Cardiac septum (tissue), 1 donor: ENCODE results near the gene SLCO3A1.

DNA sequence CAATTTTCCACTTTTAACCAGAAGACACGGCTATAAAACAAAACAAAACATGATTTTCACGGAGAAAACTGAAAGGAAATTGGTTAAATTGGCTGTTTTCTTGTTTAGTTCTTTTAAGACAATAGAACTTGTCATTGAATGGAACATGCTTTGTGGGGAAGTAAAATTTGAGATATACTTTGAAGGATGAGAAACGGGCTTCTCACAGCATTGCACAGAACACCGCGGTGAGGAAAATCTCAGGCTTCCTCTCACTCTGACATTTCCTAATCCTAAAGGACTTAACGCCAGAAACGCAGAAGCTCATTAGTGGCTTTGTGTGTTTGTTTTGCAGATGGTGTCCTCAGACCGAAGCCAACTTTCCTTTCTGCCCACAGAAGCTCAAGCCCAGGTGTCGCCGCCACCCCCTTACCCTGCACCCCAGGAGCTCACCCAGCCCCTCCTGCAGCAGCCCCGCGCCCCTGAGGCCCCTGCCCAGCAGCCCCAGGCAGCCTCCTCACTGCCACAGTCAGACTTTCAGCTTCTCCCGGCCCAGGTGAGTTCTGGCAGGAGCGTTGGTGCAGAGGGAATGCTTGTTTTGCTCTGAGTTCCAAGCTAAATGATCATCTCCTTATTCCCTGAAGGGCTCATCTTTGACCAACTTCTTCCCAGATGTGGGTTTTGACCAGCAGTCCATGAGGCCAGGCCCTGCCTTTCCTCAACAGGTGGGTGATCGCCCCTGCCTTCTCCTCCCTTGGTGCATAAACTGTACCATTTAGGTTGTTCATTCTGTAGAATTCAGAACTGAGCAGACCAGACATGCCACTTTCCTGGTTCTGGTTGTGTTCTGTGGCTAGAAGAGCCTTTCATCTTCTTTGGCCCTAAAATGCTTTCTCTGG, 78.8 kb upstream of the BLM start:
- PRO-cap = no peak

DNA sequence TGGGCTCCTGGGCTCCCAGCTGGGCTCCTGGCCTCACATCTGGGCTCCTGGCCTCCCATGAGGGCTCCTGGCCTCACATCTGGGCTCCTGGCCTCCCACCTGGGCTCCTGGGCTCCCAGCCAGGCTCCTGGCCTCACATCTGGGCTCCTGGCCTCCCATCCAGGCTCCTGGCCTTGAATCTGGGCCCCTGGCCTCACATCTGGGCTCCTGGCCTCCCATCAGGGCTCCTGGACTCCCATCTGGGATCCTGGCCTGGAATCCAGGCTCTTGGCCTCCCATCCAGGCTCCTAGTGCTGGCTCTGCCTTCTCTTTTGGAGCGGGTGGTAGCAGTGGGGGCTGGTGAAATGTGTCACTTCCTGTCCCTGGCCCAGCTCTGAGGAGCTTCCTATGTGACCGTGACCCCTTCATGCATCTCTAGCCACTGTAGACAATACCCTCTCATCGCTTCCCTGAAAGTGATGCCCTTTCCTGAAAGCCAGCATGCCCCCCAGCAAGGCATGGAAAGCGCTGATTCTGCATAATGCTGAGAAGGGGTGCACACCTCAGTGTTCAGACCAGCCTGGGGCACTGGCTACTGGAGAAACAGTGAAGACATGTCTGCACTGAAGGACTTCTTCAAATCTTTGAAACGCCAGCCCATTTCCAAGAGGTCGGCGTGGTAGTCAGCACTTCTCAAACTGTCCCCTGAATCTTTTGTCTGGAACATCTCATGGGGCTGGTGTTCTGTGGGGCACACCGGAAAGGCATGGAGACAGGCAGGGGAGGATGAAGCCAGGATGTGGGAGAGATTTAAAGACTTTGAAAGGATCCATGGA, 62.4 kb upstream of the BLM start:
- PRO-cap = no peak

DNA sequence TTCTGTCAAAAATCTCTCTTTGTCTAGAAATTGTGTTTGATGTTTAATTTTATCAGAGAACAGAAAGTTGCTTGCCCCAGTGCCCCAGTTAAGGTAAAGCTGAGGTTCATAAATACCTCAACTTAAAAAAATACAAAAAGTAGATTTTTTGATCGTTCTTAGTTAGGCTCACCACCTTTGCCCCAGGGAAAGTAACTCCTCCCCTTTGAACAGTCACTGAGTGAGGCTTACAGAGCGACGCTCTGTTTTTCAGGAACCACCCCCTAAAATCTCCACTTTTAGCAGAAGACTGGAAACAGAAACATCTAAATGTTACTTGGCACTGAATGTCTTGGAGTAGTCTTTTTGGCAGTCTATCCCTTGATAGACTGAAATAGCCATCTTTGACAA, 24.9 kb downstream of the BLM start:
- PRO-cap = no peak

DNA sequence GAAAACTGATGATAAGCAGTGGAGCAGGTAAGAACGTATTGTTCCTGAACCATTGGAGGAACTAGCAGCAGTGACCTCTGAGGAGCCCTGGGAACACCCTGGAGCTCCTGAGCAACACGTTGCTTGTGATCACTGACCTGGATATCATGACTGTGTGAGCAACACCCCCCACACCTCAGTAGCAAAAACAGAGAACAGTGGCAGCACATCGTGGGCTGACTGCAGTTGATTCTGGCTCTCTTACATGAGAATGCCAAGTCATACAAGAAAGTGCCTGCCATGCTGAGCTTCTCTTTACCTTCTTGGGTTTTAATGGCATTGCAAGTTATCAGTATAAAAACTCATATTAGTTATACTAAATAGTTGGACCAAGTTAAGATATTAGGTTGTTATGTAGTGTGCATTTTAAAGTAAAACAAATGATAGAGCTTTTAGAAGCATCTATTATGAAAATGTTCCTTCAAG, 73.0 kb downstream of the BLM start:
- PRO-cap = no peak

GRCh38 chr15:90859195-90859783, 9.1 kb upstream of the FURIN start:
- PRO-cap = no peak

DNA sequence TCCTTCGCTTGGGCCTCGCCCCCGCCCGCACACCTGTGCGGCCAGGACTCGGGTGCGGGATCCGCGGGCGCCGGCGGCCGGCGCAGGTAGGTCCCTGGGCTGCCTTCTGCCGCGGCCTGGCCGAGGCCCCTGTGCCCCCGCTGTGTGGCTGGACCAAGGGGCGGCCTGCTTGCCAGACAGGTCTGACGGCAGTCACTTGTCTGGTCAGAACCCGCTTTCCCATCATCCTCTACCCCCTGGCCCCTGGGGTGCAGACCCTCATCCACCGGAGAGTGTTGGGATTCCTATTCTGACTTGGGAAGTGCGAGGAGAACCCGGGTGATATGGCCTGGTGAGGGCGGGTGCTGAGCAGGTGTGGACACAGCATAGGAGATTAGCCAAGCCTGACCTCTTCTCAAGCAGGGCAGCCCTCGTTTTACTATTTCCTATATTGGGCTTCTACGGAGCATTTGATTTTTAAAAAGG, 3.8 kb downstream of the FURIN start:
- PRO-cap = bidirectional peak, plus-strand start outside the sequence, minus-strand start at position 296 of the sequence

- PRO-cap = no peak
These were observed 2.3 kb upstream of the FES start for GRCh38 chr15:90881978-90882476.

DNA sequence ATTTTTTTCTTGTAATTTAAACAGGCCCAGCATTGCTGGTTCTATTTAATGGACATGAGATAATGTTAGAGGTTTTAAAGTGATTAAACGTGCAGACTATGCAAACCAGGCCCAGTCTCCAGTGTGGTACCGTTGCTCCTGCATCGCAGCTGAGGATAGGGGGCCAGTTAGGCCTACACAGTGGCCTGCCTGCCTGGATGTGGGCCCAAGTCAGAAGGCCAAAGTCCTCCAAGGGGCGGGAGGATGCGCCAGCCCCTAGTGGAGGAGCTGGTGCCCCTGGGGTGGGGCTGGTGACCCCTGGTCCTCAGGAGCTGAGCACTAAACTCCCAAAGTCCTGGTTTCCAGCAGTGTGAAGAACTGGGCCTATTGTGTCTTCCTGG, 965 bp upstream of the FES start:
- PRO-cap = no peak

DNA sequence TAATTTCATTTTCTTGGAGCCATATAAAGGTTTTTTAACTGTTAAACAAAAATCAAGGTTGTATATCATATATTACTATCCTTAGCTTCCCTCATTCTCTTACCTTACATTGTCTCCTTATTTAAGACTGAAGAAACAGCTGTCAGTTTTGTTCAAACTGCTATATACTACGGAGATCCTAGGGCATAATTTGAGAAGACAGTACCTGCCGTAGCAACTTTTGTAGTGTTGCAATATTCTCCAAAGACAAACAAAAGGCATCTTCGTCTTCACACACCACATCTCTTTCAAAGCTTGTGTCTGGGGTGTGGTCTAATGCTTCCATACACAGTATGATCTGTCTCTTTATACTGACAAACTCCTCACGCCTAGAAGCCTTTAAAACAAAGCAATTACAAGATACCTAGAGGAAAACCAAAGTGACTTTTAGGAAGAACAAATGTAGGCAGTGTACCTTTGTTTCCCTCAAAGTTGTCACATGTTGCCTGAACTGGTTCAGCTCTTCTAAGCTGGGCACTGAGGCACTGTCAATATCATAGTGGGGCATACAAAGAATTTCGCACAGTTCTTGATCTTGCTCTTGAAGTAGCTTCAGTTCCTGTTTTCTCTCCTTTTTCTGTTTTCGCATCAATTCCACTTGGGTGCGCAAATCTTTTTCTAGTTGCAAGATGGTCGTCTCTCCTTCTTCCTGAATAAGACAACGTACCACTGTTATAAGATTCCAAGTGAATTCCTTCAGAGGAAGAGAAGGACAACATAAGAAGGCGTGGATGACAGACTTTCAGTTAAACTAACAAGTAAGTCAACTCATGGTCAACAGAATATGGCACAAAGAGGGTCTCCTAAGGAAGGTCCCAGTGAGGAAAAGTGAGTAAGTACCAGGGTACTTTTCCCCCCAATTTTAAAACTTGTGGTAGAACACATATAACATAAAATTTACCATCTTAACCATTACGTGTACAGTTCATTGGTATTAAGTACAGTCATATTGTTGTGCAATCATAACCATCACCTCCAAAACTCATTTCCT, 12.7 kb downstream of the PRC1 start:
- PRO-cap = no peak

DNA sequence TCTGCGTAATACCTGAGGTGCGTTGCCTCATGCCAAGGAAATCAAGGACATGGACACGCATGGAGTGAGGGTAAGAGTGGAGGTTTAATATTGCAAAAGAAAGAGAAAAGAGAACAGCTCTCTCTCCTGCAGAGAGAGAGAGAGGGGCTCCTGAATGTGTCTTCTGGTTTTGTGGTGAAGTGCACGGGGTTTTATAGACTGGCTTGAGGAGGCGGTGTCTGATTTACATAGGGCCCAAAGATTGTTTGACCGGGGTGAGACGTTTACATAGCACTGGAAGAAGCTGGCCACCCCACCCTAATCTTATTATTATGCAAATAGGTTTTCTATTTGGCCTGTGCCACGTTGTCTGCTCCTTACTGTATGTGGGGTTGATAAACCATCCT, 268.5 kb downstream of the SV2B start:
- PRO-cap = no peak

DNA sequence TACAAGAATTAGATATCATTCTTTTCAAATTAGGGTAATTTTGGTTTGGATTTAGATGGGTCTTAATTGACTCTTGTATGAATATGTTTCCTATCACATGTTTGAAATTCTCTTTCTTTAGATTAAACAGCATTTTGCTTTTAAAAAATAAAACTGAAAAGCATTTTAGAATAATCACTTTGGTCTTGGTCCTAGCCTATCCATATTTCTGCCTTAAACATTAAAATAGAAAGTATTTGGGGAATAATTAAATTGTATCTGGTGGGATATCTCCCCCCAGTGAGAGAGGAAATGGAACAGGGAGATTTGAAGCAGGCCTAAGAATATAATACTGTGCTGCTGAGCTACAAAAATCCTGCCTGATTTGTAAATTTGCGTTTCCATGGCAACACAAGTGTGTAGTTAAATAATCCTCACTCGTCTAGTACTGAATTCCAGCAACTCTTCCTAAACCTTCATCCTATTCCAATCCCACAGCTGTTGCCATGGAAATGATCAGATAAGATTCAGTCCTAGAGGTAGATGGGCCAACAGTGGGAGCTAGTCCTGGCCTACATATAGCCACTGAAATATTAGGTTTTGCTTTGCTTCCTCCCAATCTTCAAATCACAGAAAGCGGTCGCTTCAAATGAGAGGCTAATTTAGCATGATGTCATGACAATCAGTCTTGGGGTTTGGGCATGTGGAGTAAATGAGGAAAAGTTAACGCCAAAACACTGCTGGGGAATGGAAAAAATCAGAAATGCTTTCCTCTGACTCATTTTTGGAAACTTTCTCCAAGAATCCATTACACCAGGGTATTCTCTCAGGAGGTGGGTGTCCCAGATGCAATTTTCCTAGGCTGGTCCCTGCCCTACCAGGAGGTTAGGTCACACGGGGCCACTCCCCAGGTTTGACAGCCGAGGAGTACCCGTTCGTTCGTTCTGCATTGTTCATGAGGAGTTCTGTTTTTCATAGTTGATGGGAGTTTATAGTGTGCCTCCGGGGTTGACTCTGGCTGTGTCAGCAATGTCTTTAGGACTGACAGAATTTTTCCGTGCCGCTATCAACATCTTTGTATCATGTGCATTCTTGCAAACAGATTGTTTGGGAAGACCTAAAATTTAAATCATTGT, 159.3 kb upstream of the SLCO3A1 start:
- PRO-cap = no peak

GRCh38 chr15:91853167-91854097, at the start of gene SLCO3A1:
Gene SLCO3A1 (plus strand): TSS chr15:91853708.
- PRO-cap = bidirectional peak, plus-strand start at chr15:91853366, minus-strand start at chr15:91853235; bidirectional peak, plus-strand start at chr15:91853562, minus-strand start at chr15:91853598; bidirectional peak, plus-strand start at chr15:91853880, minus-strand start at chr15:91853743

DNA sequence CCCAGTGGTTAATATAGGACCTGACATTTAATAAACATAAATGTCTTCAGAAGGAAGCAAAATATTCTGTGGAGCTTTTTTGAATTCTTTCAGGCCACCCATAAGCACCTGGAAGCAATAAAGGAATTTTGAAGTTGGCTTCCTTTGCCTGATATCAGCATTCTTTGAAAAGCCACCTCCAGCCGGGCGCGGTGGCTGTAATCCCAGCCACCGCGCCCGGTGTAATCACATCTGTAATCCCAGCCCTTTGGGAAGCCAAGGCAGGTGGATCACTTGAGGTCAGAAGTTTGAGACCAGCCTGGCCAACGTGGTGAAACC, 251.2 kb downstream of the SLCO3A1 start:
- PRO-cap = no peak

DNA sequence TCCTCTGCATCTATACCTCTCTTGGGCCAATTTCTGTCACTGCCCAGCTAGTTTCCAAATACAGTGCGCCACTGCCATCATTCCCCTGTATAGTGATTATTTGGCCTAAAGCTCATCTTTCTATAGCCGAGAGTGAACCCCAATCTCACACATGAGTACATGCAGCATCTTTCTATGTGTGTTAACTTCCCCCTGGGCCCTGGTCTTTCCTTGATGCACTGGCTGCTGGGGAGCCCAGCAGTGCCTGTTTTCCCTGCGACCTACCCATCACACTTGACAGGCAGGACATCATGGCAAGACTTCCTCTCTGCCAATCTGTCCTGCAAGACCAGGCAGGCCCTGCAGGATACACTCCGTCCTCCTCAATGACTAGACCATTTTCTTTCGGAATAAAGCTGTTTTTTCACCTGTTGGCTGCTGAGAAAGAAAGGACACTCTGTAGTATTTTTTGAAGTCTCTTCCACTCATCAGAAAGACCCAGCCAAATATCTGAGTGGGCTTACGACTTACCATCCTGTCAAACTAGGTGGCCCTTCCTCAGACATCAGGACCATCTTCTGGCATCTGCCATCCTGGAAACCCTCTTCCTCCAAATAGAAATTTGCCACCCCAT, 47.5 kb downstream of the FAM174B start:
- PRO-cap = no peak

- PRO-cap = no peak
These were observed 18.0 kb downstream of the FAM174B start for GRCh38 chr15:92637588-92638030.

GRCh38 chr15:92810449-92811057, 89.6 kb upstream of the CHD2 start:
- PRO-cap = bidirectional peak, plus-strand start at chr15:92810833, minus-strand start at chr15:92810654

DNA sequence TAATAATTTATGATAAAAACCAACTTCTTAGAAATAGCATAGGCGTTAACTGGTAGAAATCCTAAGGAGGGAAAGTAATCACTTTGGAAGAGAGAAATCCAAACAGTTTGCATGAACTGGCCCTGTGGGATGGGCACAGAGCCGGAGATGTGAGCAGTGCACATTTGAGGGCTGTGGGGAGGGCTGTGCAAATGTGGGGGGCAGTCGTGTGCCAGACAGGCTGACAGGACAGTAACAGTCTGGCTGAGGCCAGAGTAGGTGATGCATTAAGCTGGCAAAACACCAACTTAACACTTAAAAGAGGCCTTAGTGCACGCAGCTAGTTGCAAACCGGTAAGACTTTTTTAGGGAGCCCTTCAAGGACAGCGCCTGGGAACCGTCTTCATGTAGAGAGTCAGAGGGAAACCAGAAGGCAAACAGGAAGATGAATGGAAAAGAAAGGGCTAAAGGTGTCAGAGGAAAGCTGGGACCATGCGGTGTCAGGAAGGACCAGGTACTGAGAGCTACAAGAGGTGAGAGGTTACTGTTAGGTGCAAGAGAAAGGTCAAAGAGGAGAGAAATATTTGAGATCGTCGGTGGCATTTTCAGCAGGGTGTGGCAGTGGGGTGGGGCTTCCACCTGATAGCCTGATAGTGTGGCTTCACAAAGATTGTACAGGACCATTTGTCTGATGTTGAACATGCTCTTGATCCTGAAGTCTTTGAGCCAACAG, 30.1 kb upstream of the CHD2 start:
- PRO-cap = no peak

GRCh38 chr15:92891656-92892546, 8.2 kb upstream of the CHD2 start:
- PRO-cap = no peak

GRCh38 chr15:92907722-92908794, 7.9 kb downstream of the CHD2 start:
- PRO-cap = bidirectional peak, plus-strand start at chr15:92908205, minus-strand start at chr15:92908085

DNA sequence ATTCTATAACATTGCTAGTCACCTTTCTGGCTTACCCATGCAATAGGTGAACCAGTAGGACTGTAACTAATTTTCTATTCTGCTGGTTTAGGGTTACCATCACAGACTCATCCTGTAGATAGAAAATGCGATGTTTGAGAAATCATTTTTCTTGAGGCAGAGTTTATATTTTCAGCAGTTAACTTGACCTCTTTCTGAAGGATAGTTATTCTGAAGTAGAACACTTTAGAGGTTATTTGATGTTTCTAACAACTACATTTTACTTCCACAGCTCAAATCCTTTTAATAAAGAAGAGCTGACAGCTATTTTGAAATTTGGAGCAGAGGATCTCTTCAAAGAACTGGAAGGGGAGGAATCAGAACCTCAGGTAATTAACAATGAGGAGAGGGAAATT, 80.4 kb downstream of the CHD2 start:
- PRO-cap = no peak